Smooth muscle cell (in vitro differentiated cells): ENCODE results near the genes GUCY2F and CHRDL1.

- RAMPAGE, long total RNA = no peak
Measured at GRCh38 chrX:106940548-106941036, 20.4 kb downstream of the CLDN2 start.

GRCh38 chrX:107324812-107325193 lies 118.4 kb downstream of the DNAAF6 start:
- RAMPAGE, long total RNA = no peak

DNA sequence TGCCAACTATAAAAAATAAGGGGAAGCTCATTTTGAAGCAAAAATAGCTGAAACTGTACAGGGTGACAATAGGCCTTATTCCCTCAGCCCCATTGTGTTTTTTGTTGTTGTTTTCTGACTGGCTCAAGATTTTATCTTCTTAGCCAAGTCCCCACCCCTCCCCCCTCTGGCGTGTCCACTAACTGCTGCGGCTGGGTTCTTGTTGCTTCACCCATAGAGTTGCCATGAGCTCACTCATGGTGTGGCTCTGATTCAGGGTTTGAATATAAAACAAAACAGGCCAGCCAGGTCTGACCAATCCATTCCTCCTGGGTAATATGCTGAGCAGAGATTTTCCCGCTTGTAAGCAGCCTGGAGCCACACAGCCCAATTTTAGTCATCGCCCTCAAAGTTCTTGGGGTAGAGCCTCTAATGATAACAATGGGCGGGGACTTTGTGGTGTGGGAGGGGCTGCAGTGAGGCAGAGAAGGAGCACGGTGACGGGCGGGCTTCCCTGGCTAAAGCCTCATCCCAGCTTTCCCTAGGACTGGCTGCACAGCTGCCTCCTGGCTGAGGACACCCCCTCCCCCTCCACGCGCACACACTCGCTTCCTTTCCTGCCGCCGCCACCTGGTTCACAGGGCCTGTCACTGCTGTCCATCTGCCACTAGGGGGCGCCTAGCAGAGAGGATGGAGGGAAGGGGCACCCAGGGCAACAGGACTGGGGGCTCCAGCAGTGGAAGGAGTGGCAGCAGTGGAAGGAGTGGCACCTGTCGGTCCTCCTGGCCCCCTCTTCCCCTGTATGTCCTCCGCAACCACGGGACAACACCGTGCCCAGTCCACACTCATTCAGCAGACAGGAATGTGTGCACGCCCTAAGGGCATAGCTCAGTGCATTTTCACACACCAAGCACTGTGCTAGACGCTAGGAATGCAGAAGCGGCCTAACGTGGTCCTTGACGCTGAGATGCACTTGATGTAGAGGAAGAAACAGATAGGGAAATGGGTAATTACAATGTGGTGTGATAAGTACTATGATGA lies 26.7 kb downstream of the PRPS1 start:
- RAMPAGE, long total RNA = no peak

- RAMPAGE, long total RNA = no peak
Measured at GRCh38 chrX:107673041-107673883, 45.0 kb downstream of the PRPS1 start.

DNA sequence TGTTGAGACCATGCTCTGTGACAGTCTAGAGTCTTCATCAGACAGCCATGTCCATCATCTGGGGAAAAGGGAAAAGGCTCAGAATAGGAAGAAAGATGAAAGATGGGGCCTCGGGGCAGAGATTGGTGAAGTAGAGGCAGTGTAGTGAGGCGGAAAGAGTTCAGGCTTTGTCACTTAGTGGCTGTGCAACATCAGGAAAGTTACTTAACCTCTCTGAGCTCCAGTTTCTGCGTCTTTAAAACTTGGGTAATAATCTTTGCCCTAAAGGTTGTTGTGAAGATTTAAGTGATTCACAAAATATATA lies 46.8 kb downstream of the PRPS1 start:
- RAMPAGE, long total RNA = no peak

DNA sequence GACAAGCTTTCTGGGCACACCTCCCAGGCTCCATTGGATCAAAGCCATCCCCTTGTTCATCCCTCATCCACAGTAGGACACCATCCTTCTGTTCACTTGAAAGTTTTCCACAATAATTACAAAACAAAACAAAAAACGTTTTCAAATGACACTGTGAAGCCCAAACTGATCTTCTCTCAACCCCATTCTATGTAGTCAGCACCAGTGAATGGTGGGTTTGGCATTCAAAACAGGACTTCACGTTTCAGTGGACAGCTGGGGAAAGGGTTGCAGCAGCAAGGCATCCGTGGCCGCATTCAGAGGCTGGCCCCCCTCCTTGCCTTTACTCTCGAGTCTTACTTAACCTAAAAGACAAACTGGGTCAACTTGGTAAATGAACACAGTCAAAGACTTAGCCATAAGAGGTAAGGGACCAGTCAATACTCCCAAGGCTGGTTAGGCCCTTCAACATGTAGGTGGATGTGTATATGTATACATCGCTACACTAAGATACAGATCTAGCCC lies 62.2 kb downstream of the TSC22D3 start:
- RAMPAGE, long total RNA = no peak

DNA sequence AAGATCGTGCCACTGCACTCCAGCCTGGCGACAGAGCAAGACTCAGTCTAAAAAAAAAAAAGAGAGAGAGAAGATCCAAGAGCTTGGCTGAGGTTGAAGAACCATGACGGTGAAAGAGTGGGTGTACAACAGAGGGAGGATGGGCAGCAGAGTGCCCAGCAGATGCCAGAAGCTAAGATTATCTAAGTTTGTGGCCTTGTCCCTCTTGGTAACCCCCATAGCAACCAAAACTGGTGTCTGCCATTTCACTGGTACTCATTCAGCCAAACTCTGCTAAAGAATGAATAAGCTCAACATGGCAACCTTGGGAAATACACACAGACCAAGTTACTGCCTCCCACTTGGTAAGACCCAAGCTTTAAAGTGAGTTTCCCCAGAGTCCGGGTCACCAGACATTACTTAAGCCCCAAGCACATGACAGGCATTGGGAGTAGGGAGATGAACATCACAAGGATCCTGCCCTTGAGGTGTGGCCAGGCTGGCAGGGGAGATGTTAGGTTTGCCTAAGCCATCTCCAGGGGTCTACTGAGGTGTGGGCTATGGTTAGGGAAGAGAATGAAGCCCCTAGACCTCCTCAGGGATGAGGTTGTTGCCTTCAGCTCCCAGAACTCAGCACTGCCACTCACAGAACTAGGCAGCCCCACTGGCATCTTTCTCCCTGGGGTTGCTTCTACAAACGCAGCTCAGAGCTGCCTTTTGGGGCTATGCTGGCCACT lies 34.9 kb downstream of the TSC22D3 start:
- RAMPAGE, long total RNA = no peak

- RAMPAGE, long total RNA = no peak
Measured at GRCh38 chrX:107742734-107743258, 32.8 kb downstream of the TSC22D3 start.

GRCh38 chrX:107755377-107756238 lies 20.0 kb downstream of the TSC22D3 start:
- RAMPAGE, long total RNA = no peak

GRCh38 chrX:107761447-107761932 lies 14.1 kb downstream of the TSC22D3 start:
- RAMPAGE, long total RNA = no peak

DNA sequence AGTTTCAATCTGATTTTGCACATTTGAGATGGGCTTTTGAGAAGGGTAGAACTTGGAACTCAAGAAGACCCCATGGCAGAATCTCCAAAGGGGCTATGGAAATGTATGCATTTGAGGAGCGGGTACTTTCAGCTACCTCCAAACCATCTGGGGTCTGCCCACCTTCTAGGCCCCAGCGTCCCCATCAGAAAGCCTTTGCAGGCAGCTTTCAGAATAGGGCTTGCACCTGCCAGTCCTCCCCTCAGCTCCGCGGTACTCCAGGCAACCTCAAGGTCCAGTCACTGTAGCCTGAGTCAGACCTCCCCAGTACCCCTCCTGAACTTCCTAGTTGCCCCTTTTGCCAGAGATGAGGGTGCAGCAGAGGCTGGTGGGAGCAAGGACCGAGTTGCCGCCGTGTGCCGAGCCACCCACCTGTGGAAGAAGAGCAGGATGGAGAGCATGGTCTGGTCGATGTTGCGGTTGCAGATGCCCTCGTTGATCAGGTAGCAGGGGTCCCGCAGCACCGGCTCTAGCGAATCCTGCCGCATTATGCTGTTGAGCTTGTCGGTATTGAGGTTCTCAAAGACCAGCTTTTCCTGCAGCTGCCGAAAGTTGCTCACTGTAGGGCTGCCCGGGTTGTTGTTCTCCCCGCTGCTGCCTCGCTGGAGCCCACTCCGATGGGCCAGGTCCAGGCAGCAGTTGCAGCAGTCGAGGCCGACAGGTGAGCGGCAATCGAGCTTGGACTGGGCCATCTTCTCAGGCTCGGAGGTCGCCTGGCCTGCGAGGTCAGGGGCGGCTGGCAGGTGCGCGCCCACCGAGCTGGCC lies 696 bp downstream of the TSC22D3 start:
- RAMPAGE, long total RNA = no peak

GRCh38 chrX:108001340-108001627 lies 19.1 kb upstream of the TEX13B start:
- RAMPAGE, long total RNA = no peak

DNA sequence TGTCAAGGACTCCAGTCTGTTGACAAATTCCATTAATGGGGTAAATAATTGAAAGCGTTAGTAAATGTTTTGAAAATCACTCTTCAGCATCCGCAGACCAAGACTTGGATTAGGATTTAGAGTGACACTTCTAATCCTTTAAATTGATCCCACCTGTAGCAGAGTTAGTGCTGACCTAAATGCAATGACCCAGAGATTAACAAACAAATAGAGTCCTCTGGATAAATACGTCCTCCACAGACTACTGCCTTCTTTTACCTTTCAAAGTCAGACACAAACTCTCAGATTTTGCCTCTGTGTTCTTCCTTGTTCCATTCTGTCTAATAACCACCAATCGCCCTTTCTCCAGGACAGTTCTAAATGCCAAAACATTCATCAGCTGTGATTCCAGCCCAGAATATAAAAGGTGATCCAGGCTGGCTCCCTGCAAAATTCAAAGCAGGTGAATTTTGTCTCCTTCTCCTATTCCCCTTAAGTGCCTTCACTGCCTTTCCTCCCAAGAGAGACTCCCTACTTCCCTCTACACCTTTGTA lies at the start of gene GUCY2F:
GUCY2F (minus strand) TSS at position 111 of the 533 bp plus-strand sequence.
- RAMPAGE, long total RNA = no peak

DNA sequence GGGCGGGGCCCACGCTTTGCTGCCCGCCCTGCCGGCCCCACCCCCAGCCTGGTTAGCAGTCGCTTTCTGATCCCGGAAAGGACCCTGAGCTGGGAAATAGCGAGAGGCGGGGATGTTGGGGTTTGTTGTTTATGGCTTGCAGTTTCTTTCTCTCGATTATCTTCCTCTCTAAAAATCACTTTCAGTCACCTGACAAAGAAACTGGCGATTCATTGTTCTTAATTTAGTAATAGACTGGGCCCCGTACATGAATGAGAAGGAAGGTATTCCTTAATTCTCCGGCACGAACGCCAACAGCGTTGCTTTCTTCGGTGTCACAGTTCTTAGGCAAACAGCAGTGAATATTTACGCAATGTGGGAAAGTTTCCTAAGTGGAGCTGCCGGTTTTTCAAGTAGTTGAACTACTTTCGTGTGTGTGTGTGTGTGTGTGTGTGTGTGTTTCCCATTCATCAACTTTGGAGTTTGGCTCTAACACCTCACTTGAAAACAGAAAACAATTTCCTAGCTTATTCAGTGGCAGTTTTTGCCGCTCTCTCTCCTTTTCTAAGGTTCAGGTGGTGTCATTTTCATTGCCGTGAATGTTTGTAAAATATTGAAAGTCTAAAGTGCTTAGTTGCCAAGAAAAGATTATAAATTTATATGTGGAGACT lies 632 bp downstream of the NXT2 start:
- RAMPAGE, long total RNA = start-site peak on the plus strand centred at position 69 of the sequence, 47 bp wide, 11 and 12 reads in 2 replicates

DNA sequence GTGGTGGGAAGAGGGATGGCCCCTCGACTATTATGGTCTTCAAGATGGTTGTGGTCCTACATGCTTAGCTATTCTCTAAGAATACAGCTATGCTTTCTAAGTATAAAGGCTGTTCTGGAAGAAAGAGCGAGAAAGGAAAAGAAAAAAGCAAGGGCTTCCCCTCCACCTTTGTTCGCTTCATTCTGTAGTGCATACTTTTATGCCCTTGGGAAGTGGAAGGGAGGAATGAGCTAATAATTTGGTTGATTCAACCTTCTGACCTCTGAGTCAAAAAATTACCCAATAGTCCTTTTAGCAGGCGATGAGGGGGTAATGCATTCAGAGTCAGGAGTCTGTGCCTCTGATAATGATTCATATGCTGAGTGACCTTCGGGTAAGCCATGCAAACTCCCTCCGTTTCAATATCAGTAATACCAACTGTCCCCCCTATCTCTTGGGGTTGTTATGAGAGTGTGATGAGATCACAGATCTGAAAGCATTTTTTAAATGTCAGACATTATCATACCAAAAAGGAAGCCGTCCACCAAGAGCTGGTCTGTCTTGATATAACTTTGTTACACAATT lies 41.6 kb upstream of the ACSL4 start:
- RAMPAGE, long total RNA = no peak

- RAMPAGE, long total RNA = no peak
Measured at GRCh38 chrX:109839866-109840456, 106.9 kb upstream of the ACSL4 start.

GRCh38 chrX:110022855-110023179 lies 19.9 kb downstream of the TMEM164 start:
- RAMPAGE, long total RNA = no peak

DNA sequence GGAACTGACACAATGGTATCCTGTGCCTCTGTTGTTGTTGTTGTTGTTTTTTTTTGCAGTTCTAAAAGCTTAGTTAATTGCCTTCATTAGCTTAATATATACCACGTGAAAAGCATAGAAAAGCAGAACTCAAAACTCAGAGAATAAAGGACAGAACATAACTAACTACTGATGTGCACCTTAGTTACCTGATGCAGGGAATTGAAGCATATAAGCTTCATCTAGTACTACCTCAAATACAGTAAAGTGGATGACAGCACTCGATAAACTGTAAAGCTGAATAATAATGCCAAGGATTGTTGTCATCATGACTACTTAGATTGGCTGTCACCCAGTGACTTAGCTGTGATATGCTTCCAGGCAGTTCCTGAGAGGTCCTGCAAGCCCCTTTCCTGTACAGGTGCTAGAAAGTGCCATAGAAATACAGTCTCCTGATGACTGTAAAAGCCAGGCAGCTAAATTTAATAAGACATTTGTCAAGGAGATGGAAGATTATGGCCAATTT lies 29.5 kb downstream of the TMEM164 start:
- RAMPAGE, long total RNA = no peak

DNA sequence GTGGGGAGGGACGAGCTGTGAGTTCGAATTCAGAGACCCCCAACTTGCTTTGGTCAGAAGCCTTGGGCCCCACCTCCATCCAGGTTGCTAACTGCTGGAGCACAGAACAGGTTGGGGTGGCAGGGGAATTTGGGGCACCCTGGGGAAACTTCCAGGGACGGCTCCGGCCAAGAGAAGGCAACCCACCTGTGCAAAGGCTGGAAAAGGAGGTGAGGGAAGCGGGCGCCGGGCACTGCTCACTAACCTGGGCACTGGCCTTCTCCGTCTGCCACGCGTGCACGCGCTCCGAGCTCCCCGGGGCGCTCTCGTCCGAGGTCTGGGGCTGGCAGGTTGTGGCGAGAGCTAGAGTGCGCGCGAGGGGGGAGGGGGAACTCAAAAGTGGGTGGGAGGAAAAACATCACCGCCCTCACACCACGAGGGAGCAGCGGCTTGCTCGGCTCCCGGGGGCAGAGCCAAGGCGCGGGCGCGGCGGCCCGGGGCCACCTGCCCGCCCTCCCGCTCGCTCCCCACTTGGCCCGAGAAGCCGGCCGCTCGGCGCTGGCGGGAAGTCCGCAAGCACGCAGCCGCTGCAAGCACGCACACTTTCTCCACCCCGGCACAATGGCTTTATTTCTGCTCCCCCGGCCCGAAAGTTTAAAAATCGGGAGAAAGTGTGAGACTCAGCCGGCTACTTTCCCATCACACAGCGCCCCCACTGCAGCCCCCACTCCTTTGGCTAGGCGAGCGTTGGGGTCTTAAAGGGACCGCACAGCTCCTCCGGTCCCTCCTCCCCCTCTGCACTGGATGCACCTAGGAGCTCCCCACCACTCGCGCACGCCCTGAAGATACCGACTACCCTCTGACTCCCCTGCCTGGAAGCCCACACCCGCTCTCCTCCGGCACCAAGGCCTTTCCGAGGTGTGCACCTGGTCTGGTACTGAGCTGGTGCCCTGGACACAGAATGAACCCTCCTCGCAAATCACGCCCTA lies at the start of gene CHRDL1:
CHRDL1 (minus strand) TSS at position 318 of the 968 bp plus-strand sequence.
- RAMPAGE, long total RNA = no peak

- RAMPAGE, long total RNA = no peak
Measured at GRCh38 chrX:111098791-111099198, 2.8 kb downstream of the PAK3 start.